Measurements from ENCODE around the genes CLDN8, KRTAP27-1, KRTAP13-4, KRTAP22-2 and KRTAP20-4.

DNA sequence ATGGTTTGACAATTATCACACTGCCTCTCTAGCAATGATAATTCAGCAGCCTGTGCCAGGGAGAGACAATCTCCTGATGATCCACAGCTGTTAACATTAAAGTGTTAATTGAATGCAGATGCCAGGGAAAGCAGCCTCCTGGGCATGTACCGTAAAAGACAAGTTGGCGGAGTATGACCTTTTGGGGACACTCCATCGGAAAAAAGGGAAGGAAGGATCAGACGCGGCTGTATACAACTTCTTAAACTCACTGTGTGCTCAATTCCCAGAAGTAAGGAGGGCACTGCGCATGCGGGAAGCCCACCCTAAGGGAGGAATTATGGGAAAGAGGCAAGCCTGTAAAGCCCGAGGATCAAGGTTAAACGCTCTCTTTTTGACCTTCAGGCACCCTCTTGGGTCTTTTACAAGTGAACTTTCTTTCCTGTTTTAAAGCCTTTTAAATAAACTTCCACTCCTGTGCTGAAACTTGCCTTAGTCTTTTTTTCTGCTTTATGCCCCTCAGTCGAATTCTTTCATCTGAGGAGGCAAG lies 62.7 kb downstream of the MAP3K7CL start:
- PRO-cap, 5 experiments = no peak in any of the 5 experiments
- RAMPAGE, long total RNA, 2 experiments = no peak in any of the 2 experiments
- RRBS = no CpG with 5 or more reads among the region's 10 CpGs

DNA sequence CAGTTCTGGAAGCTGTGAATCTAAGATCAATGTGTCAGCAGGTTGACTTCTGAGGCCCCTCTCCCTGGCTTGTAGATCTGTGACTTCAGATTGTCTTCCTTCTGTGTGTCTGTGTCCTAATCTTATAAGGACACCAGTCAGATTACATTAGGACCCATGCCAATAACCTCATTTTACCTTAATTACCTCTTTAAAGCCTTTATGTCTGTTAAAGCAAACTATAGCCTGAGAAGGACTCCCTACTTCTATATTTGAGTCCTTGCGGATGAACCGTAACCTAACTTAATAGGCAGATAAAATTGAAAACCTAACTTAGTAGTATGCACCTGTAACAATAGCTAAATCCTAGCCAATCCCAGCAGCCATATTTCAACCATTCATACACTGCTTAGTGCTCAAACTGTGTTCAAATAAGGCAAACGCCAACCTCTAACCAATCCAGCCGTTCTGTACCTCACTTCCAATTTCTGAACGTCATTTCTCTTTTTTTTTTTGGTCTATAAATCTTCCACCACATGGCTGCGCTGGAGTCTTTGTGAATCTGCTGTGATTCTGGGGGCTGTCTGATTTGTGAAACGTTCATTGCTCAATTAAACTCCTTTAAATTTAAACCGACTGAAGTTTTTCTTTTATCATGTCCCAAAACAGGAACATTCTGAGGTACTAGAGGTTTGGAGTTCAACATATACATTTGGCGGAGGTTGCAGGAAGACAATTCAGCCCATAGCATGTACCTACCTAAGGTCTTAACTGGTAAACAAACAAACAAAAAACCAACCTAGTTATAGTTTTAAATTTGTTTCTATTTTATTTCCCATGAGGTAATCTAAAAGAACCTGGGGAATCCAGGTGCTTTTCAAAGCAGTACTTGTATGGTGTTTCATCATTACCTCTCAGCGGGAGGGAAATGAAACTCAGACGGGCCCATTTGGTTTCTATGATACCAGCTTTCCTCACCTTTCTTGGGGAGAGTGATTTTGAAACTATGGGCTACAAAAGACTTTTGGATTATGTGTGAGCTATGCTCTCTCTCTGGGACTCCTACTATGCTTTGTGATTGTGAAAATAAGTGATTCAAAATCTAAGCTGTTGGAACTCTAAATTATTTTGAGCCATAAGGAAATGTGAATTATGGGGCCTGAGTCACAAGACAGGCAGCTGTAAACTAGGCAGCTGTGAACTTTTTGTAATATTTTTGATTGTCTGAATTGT lies 65.5 kb upstream of the BACH1 start:
- PRO-cap, 5 experiments = no peak in any of the 5 experiments
- RAMPAGE, long total RNA, 2 experiments = no peak in any of the 2 experiments
- RRBS = no CpG with 5 or more reads among the region's 11 CpGs

DNA sequence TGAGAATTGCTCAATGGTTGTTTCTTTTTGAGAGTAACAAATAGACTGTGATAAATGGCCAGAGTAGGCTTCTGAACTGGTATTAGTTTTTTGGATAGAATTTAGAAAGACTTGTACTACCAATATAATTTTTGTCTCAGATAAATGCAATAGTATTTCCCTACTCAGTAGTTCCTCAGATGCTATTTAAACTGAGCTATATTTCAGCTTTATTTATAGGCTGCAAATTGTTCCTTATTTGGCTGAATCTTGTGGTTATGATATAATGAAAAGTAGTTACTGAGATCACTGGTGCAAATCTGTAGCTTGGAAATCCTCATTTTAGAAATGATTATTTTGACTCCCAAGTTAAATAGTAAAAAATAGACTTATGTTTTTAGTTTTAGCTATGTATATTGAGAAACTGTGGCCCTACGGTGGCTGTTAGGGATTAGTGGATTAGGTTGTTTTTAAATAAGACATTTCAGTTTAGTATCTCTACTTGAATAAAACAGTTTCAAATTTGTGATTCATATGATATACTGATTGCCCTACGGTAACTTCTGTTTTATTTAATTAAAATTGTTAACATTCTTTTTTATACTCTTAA lies 9.3 kb downstream of the BACH1 start:
- PRO-cap, 5 experiments = no peak in any of the 5 experiments
- RAMPAGE, long total RNA, 2 experiments = no peak in any of the 2 experiments
- RRBS = no CpG with 5 or more reads among the region's 2 CpGs

DNA sequence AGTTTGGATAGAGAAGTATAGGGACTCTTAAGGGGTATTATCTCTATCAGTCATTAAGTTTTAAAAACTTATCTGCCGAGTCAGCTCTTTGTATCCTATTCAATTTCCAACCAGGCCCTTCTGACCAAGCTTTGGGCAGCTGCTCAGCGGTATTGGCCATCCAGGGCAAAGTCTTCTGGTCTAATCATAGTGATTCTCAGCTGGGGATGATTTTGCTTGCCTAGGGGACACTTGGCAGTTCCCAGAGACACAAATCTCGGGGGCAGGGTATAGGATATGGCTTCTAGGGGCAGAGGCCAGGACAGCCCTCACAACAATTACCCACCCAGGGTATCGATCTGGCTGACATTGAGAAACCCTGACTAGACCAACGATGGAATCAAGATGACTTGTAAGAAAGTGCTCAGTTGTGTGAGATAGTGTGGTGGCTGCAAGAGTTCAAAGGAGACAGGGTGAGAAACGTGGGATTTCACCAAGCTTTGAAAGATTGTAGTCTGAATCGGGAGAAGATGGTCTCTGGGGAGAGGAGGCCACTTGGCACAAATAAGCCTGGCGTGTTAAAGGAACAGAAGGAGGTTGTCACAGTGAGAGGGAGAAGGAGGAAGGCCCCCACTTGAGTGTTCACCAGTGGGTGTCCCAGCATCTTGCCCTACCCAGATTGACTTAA lies 47.8 kb downstream of the BACH1 start:
- PRO-cap, 5 experiments = peak in 1 of 5 experiments; most common plus-strand start position 209 of the sequence (in 1)
- RAMPAGE, long total RNA, 2 experiments = no peak in any of the 2 experiments
- RRBS = no CpG with 5 or more reads among the region's 8 CpGs

GRCh38 chr21:29411196-29411886 lies 112.6 kb downstream of the BACH1 start:
- PRO-cap, 5 experiments = no peak in any of the 5 experiments
- RAMPAGE, long total RNA, 2 experiments = no peak in any of the 2 experiments
- RRBS = no CpG with 5 or more reads among the region's 6 CpGs

DNA sequence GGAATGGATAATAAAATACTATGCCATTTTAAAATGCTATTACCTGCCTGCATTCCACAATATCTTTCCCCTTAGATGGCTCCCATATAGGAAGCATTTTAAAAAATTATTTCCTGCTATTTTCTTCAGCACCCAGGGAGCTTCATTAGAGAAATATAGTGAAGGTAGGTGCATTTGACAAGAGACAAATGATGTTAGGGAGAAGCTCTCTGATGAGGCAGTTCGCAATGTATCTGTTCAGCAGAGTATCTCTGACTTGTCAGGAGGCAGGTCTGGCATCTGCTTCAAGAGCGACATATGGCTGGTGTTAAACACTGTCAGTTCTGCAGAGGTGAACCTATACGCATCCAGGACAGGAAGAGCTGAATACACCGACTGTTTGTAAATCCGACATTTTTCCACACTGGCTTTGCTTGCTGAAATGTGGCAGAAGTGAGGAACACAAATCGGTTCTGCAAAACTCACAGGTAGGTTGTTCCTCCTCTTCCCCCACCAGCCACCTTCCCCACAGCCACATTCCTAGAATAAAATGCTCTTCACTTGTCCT lies 289.4 kb downstream of the GRIK1 start:
- PRO-cap, 5 experiments = no peak in any of the 5 experiments
- RAMPAGE, long total RNA, 2 experiments = no peak in any of the 2 experiments
- RRBS = no CpG with 5 or more reads among the region's 6 CpGs

- PRO-cap, 5 experiments = no peak in any of the 5 experiments
- RAMPAGE, long total RNA, 2 experiments = no peak in any of the 2 experiments
- RRBS = no CpG with 5 or more reads among the region's 14 CpGs
These were observed at the start of gene CLDN8 for GRCh38 chr21:30215576-30216641. Gene CLDN8 (minus strand): TSS chr21:30216097.

DNA sequence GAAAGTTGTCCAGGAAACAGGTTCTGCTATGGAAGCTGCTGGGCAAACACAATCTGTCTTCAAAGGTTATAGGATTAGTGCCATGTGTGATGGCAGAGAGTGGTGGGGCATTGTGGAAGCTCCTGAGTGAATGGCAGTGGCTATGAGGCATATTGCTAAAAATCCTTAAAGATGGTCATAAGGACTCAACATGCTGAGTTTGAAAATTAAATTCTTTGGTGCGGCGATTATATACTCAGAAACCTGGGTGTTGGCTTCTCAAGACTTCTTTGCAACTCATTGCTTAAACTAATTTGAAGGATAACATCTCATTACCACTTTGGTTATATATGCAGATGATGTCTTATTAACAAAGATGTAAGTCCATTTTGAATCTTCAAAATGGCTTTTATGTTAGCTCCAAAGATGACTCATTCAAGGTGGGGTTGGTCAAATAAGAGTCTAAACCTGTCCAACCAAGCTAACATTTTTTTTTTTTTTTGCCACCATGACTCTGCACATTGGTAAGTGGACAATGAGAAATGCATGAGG lies at the start of gene KRTAP27-1:
Gene KRTAP27-1, minus strand, starts transcription at position 177 of the 531 bp plus-strand sequence.
- PRO-cap, 5 experiments = no peak in any of the 5 experiments
- RAMPAGE, long total RNA, 2 experiments = no peak in any of the 2 experiments
- RRBS = no CpG with 5 or more reads among the region's 2 CpGs

GRCh38 chr21:30348175-30348572 lies 232 bp downstream of the KRTAP23-1 start:
- PRO-cap, 5 experiments = no peak in any of the 5 experiments
- RAMPAGE, long total RNA, 2 experiments = no peak in any of the 2 experiments
- RRBS = no CpG with 5 or more reads among the region's 8 CpGs

DNA sequence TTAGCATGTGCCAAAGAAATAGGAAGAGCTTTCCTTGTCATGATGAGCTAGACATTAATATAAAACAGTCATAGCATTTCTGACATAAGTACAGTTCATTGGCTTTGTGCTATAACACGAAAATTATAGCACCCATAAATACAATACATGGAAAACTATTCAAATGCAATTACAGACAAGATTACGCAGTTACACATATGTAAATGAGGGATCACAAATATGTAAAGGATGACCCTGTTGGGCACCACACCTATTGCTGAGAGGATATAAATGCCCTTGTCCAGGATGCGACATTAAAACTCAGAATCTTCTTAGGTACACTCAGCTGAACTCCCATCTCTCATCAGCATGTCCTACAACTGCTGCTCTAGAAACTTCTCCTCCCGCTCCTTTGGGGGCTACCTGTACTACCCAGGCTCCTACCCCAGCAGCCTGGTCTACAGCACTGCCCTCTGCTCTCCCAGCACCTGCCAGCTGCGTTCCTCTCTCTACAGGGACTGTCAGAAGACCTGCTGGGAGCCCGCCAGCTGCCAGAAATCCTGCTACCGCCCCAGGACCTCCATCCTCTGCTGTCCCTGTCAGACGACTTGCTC lies at the start of gene KRTAP13-4:
Gene KRTAP13-4, plus strand, starts transcription at position 293 of the 593 bp plus-strand sequence.
- PRO-cap, 5 experiments = no peak in any of the 5 experiments
- RAMPAGE, long total RNA, 2 experiments = no peak in any of the 2 experiments
- RRBS = no CpG with 5 or more reads among the region's 8 CpGs

- PRO-cap, 5 experiments = no peak in any of the 5 experiments
- RAMPAGE, long total RNA, 2 experiments = no peak in any of the 2 experiments
- RRBS = no CpG with 5 or more reads among the region's 1 CpG
These were observed at the start of gene KRTAP22-2 for GRCh38 chr21:30590275-30590810. Gene KRTAP22-2 (minus strand): TSS chr21:30590397.

DNA sequence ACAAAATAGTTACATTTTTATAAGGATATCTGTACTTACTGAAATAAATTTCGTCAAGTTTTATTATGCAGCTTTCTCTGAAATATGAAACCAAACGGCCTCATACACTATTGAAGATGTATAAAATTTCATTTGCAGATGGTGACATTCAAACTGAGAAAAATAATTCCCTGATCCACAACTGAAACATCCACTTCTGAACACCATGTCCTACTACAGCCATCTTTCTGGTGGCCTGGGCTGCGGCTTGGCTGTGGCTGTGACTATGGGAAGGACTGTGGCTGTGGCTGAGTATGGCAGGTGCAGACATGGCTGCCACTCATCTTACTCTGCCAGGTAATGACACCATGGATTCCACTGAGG lies at the start of gene KRTAP20-4:
Gene KRTAP20-4, plus strand, starts transcription at position 175 of the 363 bp plus-strand sequence.
- PRO-cap, 5 experiments = no peak in any of the 5 experiments
- RAMPAGE, long total RNA, 2 experiments = no peak in any of the 2 experiments
- RRBS = no CpG with 5 or more reads among the region's 3 CpGs

GRCh38 chr21:31132915-31133653 lies 94.8 kb upstream of the KRTAP19-8 start:
- PRO-cap, 5 experiments = no peak in any of the 5 experiments
- RAMPAGE, long total RNA, 2 experiments = no peak in any of the 2 experiments
- RRBS = no CpG with 5 or more reads among the region's 9 CpGs

- PRO-cap, 5 experiments = no peak in any of the 5 experiments
- RAMPAGE, long total RNA, 2 experiments = no peak in any of the 2 experiments
- RRBS = no CpG with 5 or more reads among the region's 4 CpGs
These were observed 108.5 kb upstream of the KRTAP19-8 start for GRCh38 chr21:31146810-31147230.

DNA sequence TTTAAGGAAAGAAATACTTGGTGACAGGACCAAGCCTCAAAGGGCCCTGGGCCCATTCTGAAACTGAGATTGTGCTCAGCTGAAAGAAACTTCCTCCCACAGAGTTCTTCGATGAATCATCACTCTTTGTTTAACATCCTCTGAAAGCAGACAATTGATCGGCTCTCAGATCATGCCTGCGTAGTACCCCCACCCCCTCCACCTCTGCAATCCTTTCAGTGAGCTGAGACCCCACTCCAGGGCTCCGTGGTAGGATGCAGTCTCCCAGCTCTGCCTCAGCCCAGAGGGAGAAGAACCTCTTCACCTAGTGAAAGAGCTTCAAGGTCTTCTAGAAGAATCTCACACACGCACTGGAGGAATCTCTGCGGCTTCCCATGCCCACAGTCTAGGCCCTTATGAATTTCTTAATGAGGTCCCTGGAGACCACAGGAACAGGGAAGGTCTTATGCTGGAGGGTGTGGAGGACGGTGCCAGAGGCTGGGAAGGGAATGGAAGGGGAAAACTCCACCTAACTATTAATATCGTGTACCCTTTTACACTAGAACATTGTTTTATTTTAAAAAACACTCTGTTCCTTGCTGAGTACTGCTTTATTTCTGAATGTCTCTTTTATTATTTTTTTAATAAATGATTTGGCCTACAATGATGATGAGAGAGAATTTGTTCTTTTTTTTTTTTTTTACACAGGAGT lies 104.8 kb upstream of the SOD1 start:
- PRO-cap, 5 experiments = no peak in any of the 5 experiments
- RAMPAGE, long total RNA, 2 experiments = no peak in any of the 2 experiments
- RRBS = no CpG with 5 or more reads among the region's 8 CpGs

DNA sequence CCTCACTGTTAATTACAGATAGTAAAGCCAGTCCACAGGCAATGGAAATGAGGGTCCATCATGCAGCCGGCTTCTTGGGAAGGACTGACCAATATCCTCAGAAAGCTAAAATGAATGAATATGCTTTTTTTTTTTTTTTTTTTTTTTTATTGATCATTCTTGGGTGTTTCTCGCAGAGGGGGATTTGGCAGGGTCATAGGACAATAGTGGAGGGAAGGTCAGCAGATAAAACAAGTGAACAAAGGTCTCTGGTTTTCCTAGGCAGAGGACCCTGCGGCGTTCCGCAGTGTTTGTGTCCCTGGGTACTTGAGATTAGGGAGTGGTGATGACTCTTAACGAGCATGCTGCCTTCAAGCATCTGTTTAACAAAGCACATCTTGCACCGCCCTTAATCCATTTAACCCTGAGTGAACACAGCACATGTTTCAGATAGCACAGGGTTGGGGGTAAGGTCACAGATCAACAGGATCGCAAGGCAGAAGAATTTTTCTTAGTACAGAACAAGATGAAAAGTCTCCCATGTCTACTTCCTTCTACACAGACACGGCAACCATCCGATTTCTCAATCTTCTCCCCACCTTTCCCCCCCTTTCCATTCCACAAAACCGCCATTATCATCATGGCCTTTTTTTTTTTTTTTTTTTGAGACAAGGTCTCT lies 75.6 kb upstream of the SOD1 start:
- PRO-cap, 5 experiments = no peak in any of the 5 experiments
- RAMPAGE, long total RNA, 2 experiments = no peak in any of the 2 experiments
- RRBS = no CpG with 5 or more reads among the region's 11 CpGs

GRCh38 chr21:31888989-31889488 lies 16.2 kb downstream of the HUNK start:
- PRO-cap, 5 experiments = no peak in any of the 5 experiments
- RAMPAGE, long total RNA, 2 experiments = no peak in any of the 2 experiments
- RRBS = no CpG with 5 or more reads among the region's 7 CpGs

GRCh38 chr21:32393494-32394130 lies 800 bp upstream of the URB1 start:
- PRO-cap, 5 experiments = peak in 3 of 5 experiments; most common plus-strand start chr21:32393776 (in 1); most common minus-strand start chr21:32393669 (in 3)
- RAMPAGE, long total RNA, 2 experiments = no peak in any of the 2 experiments
- RRBS = no CpG with 5 or more reads among the region's 18 CpGs

DNA sequence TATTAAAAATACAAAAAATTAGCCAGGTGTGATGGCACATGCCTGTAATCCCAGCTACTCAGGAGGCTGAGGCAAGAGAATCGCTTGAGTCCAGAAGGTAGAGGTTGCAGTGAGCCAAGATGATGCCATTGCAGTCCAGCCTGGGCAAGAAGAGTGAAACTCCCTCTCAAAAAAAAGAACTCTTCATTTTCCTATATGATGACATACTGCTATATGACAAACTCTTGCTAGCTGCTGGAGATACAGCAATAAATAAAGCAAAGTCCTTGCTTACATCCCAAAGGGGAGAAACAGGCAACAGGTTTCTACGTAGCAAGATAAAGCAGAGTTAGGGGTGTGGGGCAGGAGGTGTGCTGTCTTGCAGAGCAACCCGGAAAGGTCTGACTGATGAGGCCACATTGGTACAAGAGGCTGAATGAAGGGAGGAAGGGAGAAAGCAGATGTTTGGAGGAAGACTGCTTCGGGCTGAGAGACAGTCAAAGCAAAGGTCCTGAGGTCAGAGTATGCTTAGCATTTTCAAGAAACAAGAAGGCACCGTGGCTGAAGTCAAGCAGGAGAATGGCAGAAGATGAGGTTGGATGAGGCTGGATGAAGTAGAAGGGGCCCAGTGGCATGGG lies 28.5 kb downstream of the EVA1C start:
- PRO-cap, 5 experiments = no peak in any of the 5 experiments
- RAMPAGE, long total RNA, 2 experiments = no peak in any of the 2 experiments
- RRBS = no CpG with 5 or more reads among the region's 5 CpGs

GRCh38 chr21:32456314-32457208 lies 44.1 kb downstream of the EVA1C start:
- PRO-cap, 5 experiments = peak in 1 of 5 experiments; most common plus-strand start chr21:32456910 (in 1)
- RAMPAGE, long total RNA, 2 experiments = no peak in any of the 2 experiments
- RRBS = no CpG with 5 or more reads among the region's 10 CpGs